Body of pancreas (tissue), 2 donors: ENCODE measurements around the gene ZNF365.

GRCh38 chr10:61978843-61979192, 77.3 kb downstream of the ARID5B start:
- PRO-cap = no peak
- RAMPAGE, long total RNA, 2 experiments = no peak in any of the 2 experiments

DNA sequence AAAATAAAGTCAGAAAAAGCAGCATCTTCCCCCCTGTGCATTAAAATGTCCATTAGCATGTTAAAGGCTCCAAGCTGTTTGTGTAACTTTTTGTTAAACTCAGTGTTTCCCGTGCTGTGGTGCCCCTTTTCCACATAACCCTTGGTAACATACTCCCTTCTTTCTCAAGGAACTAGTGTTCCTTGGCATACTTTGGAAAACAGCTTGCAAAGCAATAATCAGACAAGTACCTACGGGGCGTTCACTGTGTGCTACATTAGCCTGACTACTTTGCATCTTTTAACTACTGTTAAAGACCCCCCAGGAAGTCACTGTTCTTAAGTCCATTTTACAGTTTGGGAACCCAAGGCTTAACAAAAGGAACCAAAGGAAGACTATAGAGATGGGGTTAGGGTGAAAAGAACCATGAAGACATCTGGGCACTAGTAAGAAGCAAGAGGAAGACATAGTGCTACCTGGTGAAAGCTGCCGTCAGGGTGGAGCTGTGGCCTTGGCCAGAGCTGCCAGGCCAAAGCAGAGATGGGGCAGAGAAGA, 85.2 kb downstream of the ARID5B start:
- PRO-cap = no peak
- RAMPAGE, long total RNA, 2 experiments = no peak in any of the 2 experiments

- PRO-cap = no peak
- RAMPAGE, long total RNA, 2 experiments = no peak in any of the 2 experiments
Observed at GRCh38 chr10:62018091-62019008, 116.9 kb downstream of the ARID5B start.

DNA sequence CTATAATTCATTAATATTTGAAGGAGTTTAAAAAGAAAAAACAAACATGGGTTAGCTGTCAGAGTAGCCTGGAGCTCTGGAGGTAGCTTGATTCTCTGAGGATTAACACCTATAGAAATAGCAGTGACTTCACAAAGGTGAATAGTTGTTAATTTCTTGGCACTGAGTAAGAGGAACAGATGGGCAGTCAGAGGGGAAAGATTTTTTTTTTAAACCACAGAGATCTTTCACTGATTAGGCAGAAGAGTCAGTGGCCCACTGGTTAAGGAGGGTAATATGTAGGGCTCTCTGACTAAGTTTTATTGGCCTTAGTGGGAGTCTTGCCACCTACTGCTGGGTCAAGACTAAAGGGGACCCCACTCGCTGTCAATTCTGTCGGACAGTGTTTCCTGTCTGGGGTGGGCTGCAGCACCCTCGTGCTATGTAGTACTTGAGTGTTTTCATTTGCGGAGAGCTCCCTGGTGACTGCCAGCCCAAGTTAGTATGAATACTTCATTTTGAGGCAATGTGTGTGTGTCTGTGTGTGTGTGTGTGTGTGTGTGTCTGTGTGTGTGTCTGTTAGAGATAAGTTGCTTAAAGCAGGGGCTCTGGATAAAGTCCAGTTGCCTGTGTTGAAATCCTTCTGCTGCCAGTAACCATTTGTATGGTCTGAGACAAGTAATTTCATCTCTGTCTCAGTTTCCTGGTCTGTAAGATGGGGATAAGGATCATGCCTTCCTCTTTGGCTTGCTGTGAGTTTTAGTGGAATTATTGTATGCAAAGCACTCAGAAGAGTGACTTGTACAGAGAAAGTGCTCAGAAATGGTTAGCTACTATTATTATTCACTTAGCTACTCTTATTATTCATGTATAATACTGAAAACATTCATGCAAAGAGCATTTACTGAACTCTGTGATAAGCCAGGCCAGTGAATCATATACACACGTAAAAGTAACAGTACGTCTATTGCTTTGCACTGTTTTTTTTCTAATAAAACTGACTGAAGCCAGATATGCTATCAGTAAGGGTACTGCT, 145.3 kb downstream of the ARID5B start:
- PRO-cap = no peak
- RAMPAGE, long total RNA, 2 experiments = no peak in any of the 2 experiments

- PRO-cap = no peak
- RAMPAGE, long total RNA, 2 experiments = no peak in any of the 2 experiments
Observed at GRCh38 chr10:62183269-62183908, 85.3 kb downstream of the RTKN2 start.

GRCh38 chr10:62236030-62236229, 32.7 kb downstream of the RTKN2 start:
- PRO-cap = no peak
- RAMPAGE, long total RNA, 2 experiments = no peak in any of the 2 experiments

GRCh38 chr10:62244856-62245337, 23.7 kb downstream of the RTKN2 start:
- PRO-cap = no peak
- RAMPAGE, long total RNA, 2 experiments = no peak in any of the 2 experiments

- PRO-cap = no peak
- RAMPAGE, long total RNA, 2 experiments = no peak in any of the 2 experiments
Observed at GRCh38 chr10:62373838-62374831, at the start of gene ZNF365. TSS of gene ZNF365 (plus strand) at chr10:62374369.

DNA sequence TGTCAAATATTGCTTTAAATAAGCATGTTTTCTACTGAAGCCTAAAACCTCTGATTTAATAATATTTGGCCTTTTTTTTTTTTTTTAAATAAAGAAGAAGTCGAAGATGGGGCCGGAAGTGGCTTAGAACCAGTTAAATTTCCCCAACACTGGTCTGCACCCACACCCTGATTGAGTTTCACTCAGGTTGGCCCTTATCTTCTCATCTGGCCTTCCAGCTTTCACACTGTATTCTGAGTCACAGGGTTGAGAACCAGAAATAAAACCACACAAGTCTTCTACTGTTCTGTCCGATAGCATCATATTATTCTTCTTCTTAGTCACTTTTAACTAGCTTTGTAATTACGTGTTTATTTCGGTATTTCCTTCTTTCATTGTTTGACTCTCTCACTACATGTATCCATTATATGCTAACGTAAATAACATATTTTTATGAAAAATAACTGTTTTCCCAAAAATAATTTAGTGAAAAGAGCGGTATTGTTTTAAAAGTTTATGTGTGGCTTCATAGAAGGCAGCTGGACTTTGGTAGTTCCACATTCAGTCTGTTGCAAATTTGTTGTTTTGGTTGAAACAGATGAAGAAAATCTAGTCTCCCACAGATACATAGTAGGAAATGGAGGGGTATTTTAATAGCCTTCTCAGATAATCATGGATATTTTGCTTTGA, 10.0 kb downstream of the ZNF365 start:
- PRO-cap = no peak
- RAMPAGE, long total RNA, 2 experiments = no peak in any of the 2 experiments

DNA sequence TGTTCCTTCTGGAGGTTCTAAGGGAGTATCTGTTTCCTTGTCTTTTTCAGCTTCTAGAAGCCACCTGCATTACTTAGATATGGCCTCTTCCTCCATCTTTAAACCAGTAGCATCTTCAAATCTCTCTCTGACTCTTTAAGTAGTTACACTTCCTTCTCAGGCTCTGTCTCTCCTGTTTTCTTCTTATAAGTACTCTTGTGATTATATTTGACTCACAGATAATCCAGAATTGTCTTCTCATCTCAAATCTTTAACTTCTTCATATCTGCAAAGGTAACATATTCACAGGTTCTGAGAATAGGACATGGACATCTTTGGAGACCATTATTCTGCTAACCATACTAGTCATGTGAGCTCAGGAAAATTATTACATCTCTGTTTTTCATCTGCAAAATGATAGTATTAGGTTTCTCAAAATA, 145.2 kb downstream of the ZNF365 start:
- PRO-cap = no peak
- RAMPAGE, long total RNA, 2 experiments = no peak in any of the 2 experiments

DNA sequence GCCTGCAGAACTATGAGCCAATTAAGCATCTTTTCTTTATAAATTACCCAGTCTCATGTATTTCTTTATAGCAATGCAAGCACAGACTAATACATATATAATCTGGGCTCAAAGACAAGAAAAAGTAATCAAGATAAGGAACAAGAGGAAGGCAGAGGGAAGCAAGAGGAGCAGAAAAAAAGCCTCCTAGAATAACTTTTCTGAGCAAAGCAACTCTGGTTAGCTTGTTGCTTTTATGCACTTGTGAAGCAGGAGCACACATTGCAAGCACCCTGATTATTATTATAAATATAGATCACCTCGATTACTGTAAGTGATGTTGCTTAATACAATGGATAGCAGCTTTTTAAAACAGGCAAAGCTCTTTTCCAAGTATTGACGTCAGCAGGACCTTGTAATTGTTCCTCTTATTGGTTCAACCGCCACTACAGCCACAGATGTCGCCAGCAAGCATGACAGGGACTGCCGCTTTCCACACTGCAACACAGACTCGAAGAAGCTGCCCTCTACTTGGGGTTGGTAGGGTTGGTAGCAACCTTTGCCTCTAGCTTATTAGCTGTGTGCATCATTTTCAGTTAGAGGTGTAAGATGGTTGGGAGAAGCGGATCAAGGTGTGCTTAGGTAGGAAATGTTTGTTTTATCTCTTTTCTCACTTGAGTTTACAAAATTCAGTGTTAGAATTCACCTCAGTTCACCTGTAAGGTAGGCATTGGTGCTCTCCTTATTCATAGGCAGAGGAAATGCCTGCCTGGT, 167.6 kb downstream of the ZNF365 start:
- PRO-cap = no peak
- RAMPAGE, long total RNA, 2 experiments = no peak in any of the 2 experiments

- PRO-cap = no peak
- RAMPAGE, long total RNA, 2 experiments = no peak in any of the 2 experiments
Observed at GRCh38 chr10:62763209-62763550, 41.3 kb upstream of the ADO start.

GRCh38 chr10:62805374-62806395, 1.2 kb downstream of the ADO start:
- PRO-cap = no peak
- RAMPAGE, long total RNA, 2 experiments = no peak in any of the 2 experiments

DNA sequence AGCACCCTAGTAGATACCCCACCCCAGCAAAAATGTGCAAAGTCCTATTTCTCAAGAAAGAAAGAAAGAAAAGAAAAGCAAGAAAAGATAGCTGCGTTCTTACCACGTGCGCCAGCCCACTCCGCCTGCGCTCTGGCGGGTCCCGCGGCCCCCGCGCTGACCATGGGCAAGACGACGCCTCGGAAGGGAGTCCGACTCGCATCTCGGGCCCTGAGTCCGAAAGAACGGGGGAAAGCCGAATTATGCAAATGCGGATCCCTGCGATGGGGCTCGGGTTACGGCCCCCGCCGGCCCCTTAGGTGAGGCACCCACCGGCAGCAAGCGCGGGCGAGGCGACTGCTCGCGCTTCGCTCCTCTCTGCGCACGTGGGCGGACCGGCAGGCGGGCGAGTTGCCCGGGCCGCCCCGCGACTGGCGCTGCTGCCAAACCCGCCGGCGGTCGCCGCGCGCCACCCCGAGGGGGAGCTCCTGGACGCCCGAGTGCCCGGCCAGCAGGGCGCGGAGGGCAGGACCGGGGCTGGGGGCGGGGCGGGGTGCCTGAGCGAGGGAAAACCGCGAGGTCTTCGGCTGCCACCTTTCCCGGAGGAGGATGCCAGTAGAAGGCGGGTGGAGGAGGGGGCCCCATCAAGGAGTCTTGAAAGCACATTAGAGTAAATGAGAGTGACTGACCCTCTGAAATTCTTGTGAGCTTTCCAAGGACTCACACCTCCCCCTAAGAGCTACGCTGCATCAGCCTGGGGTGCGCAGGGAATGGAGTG, 2.5 kb upstream of the EGR2 start:
- PRO-cap = no peak
- RAMPAGE, long total RNA, 2 experiments = no peak in any of the 2 experiments

DNA sequence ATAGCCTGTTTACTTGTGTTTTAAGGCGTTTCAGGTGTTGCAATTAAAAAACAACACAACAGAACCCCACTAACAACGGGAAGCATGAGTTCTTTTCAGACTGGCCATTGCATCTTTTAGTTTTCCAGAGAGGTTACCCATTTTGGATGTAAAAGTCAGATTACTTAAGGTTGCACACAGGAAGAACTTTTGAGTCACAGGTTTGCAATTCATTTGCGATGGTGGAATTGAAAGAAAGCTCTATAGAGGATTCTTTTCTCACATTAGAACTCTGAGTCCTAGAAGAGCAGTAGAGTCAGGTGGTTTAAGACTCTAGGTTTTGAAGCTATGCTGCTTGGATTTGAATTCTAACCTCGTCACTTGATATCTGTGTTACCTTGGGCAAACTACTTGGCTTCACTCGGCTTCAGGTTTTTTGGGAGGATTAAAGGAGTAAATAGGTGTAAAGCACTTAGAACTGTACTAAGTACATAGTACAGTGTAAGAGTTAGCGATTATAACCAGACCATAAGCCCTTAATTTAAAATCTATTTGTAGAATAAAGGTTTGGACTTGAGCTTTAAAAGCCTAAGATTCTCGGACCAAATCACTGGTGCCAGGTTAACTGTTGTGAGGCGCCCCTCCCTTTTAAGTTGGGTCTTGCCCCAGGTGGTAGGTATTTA, 1.2 kb downstream of the NRBF2 start:
- PRO-cap = no peak
- RAMPAGE, long total RNA, 2 experiments = no peak in any of the 2 experiments

DNA sequence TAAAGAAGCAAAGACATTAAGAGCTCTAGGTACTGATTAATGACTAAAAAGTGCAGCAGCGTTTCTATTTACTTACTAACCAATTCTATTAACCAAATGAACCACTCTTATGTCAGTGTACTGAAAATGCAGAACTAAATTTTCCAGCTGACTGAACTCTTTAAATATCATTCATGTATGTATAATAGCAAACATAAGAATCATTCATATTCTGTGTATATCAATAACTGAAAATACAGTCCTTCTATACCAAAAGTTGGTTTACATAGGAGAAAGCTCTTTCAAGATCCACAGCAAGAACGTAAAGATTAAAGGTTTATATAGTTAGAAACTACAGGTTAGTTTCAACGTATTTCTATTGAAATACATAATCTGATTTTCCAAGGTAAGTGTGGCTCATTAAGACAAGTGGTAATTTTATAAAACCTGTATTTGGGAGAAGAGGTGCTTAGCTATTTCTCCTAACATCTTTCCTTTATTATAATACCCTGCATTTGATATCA, 67.7 kb downstream of the NRBF2 start:
- PRO-cap = no peak
- RAMPAGE, long total RNA, 2 experiments = no peak in any of the 2 experiments

GRCh38 chr10:63225655-63225989, 92.5 kb downstream of the NRBF2 start:
- PRO-cap = no peak
- RAMPAGE, long total RNA, 2 experiments = no peak in any of the 2 experiments

DNA sequence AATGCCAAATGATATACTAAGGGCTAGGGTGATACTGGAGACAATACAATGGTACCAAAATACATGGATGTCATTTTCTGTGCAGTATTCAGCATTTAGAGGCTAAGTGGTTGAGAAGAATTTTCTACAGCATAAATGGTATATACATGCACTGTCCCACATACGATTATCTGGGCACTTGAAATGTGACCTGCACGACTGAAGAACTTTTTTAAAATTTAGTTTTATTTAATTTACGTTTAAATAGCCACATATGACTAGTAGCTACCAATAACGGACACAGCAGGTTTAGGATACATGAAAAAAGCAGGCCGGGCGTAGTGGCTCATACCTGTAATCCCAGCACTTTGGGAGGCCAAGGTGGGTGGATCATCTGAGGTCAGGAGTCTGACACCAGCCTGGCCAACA, 109.0 kb downstream of the NRBF2 start:
- PRO-cap = no peak
- RAMPAGE, long total RNA, 2 experiments = no peak in any of the 2 experiments

- PRO-cap = no peak
- RAMPAGE, long total RNA, 2 experiments = no peak in any of the 2 experiments
Observed at GRCh38 chr10:63256393-63257072, 123.4 kb downstream of the NRBF2 start.

DNA sequence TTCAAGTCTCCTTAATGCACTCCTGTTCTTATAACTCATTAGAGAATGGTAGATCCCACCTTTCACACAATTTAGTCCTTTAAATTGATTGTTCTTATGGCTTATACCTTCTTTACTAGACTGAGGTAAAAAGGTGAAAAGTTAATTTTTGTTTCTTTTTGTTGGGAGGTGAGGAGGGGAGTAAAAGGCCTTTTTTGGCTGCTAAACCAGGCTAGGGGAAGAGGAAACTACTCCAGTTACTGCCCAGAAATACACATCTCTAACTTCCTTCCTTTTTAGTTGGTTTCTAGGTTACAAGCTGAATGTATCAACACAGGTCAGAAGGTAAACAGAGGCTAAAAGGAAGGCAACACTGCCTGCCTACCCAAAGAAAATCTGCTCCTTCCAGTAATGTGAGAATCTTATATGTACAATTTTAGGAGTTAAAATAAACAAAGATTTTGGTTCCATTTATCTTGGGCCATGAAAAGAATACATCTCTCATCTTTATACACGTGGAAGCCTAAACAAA, 140.4 kb downstream of the NRBF2 start:
- PRO-cap = no peak
- RAMPAGE, long total RNA, 2 experiments = no peak in any of the 2 experiments